SEM (cell line): ENCODE data around the genes CEP112, PSMD12, NOL11 and ABCA9.

GRCh38 chr17:65183647-65183975, 46.4 kb downstream of the RGS9 start:
- PRO-cap, result no peak

GRCh38 chr17:65472634-65473184, 88.7 kb downstream of the AXIN2 start:
- PRO-cap, result no peak

DNA sequence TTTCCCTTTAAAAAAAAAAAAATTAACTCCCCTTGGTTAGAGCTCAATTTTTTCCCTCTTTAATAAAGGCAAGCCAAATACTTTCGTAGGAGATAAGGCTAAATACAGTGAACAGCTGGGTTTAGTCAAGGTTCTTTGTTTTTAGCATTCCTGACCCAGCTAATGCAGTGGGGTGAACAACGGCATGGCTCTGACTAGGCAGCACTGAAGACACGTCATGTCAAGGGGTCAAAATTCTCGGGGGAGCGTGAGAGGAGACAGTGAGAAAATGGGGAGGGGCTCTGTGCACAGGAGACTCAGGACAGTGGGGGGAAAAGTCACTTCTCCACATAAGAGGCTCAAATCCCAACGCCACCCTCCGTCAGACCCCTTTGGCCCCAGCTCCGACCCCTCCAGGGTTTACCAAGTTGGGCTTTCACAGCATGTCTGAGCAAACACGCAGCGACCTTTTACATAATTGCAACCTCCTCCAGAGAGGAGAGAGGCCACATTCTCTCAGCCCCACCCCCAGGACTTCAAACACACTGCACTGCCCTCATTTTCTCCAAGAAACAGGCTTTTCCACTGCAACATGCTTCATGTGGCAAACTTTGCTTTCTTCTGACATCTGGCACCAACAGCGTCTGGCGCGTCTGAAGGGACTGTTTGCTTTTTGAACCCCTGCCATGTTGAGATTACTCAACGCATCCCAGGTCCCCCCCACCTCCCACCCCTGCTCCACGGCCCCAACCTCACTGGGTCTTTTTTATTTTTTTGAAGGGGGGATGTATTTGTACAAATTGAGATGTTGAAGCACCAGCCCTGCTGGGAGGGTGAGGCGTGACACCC, 30.0 kb downstream of the AXIN2 start:
- PRO-cap, result no peak

- PRO-cap, result no peak
Measured at GRCh38 chr17:66187162-66188031, 4.5 kb downstream of the CEP112 start.

DNA sequence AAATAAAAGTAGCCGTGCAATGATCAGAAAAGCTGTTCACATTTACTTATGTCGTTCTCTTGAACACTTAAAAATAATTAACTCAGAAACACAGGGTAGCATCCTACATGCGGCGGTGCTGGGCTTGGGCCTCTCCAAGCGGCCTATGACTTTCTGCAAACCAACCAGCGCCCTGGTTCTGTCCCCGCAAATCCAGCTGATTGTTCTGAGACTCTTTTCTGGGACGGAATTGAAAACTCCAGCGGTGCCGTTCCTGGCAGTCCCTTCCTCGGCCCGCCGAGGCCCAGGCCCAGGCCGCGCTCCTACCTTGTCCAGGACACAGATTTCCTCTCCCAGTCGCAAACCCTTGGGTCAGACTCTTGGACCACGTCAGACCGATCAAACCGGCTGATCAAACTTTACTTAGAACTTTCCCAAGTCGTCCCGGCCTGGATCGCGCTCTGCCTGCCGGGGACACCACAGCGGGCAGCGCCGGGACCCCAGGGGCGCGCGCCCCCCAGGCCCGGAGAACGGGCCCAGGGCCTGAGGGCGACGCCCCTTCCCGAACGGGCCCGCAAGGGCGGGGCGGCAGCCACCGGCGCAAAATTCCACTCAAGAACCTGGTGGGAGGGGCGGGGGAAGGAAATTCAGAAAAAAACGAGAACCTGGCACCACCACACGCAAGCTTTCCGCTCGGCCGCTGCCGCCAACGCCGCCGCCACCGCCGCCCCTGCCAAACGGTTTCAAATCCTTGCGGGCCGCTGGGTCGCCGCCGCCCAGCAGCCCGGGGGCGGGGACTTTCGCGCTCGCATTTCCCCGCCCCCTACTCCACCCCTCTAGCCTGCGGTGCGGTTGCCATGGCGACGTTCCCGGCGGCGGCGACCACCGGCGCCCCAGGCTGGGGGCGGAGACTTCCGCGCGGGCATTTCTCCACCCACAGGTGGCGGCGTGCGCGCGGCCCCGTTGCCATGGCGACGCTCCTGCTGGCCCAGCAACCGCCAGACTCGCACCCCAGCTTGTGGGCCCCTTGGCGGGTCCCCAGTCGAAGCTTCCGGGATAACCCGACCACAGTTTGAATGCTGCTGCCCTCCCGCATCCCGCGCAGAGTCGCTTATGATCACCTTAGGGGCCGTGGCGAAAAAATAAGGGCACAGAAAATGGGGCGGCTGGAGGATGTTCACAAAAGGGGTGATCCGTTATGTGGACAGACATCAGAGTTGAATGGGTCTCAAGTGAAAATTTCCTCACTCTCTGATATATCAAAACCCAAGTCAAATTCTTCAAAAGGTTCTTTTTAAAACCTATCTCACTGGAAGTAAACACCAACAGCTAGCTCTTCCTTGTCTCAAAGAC, at the start of gene CEP112:
CEP112 (minus strand) TSS at position 781 of the 1,332 bp plus-strand sequence.
- PRO-cap, result bidirectional peak, plus-strand start at position 1,020 of the sequence, minus-strand start at position 718 of the sequence

- PRO-cap, result no peak
Measured at GRCh38 chr17:66507534-66507893, 205.1 kb downstream of the PRKCA start.

- PRO-cap, result no peak
Measured at GRCh38 chr17:66541974-66542624, 239.7 kb downstream of the PRKCA start.

GRCh38 chr17:66610147-66610868, 224.6 kb upstream of the CACNG5 start:
- PRO-cap, result no peak

GRCh38 chr17:67056505-67056852, 12.1 kb downstream of the CACNG1 start:
- PRO-cap, result no peak

- PRO-cap, result no peak
Measured at GRCh38 chr17:67220567-67220886, 24.5 kb downstream of the HELZ start.

DNA sequence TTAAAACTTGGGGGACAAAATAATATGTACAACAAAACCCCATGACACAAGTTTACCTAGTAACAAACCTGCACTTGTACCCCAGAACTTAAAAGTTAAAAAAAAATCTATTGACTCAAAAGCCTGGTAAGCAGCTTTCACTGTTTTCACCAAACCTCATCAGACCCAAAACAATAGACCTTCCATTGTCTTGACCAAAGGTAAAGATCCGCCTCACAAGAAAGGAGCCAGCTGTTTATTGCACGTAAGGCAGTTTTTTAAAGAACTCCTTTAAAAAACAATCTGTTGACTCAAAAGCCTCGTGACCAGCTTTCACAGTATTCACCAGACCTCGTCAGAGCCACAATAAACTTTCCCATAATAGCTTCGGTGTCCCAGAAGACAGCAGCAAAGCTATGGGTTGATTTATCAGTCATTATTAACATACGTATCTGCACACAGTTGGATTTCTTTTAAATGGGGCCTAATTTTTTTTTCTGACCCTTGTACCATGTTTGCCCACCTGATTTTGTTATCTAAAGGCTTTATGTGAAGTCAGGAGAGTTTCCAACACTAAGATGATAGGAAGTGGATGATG, 17.4 kb upstream of the HELZ start:
- PRO-cap, result no peak

- PRO-cap, result no peak
Measured at GRCh38 chr17:67354856-67355499, 11.4 kb downstream of the PSMD12 start.

DNA sequence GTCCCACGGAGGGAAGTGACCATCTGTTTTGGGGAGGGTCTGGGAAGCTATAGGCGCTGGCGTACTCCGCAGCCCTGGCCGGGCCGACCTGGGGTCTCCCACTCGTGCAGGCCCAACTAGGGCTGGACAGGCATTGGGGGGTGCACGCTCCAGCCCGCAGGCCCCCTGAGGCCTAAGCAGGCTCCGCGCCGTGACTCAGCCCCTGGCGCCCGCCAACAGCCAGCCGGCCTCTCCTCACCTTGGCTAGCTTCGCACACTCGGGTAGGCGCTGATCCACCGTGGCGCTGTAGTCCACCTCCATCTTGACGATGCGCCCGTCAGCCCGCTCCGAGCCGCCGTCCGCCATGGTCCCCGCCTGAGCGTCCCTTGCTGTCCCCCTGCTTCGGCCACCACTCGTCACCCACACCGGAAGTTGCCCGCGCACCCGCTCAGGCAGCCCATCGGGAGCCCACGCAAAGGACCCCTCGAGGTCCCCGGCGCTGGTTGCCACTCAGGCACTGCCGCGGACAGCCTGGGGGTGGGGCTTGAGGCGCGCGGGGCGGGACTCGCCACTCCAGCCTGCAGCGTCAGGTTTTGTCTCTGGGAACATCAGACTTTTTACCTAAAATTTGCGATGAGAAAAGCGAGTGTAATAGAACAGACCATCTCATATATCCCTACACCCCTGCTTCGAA, at the start of gene PSMD12:
PSMD12 (minus strand) TSS at position 404 of the 674 bp plus-strand sequence.
- PRO-cap, result bidirectional peak, plus-strand start at position 264 of the sequence, minus-strand start at position 262 of the sequence; bidirectional peak, plus-strand start at position 551 of the sequence, minus-strand start at position 414 of the sequence

- PRO-cap, result bidirectional peak, plus-strand start at chr17:67717945, minus-strand start at chr17:67717679
Measured at GRCh38 chr17:67717553-67718074, at the start of gene NOL11. Gene NOL11 (plus strand): TSS chr17:67717936.

GRCh38 chr17:68273758-68274110, 17.2 kb downstream of the SLC16A6 start:
- PRO-cap, result no peak

GRCh38 chr17:68380954-68381503, 76.3 kb downstream of the WIPI1 start:
- PRO-cap, result no peak

DNA sequence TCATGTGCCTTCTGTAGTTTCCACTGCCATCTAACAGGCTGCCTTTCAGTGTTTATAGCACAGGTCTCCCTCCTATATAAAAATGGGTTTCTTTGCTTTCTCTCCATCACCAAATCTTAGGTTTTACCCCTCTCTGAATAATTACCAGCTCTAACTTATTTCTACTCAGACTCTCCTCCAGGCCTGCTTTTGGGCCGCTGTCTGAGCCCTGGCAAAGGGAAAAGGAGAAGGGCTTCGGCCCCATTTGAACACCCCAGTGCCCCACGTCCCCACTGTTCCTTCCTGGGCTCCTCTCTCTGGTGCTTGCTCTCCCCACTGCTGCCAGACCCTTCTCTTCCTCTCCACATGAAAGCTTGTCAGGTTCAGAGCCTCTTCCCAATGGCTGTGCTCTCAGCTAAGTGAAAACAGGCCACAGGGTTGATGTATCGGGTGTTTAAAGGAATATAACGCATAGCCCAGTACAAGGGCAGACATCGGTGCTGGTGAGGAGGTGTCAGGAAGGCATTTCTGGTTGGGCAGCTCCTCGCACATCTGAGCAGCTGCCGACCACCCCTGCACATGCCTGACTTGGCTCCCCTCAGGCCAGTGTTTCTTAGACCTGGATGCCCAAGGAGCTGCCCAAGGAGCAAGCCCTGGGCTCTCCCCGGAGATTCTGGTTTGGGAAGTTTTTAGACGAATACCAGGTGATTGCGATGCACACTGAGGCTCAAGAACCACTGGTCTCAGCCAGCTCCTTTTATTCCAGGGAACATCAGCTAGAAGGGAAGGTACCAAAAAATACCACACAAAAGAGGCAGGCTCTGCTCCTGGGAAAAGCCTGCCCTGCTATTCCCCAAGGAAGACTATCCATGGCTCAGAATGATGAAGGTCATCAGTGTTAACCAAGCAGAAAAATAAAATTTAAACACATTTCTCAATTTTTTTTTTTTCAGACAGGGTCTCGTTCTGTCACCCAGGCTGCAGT, 11.7 kb downstream of the WIPI1 start:
- PRO-cap, result no peak

GRCh38 chr17:68641554-68642315, 40.6 kb upstream of the FAM20A start:
- PRO-cap, result no peak

DNA sequence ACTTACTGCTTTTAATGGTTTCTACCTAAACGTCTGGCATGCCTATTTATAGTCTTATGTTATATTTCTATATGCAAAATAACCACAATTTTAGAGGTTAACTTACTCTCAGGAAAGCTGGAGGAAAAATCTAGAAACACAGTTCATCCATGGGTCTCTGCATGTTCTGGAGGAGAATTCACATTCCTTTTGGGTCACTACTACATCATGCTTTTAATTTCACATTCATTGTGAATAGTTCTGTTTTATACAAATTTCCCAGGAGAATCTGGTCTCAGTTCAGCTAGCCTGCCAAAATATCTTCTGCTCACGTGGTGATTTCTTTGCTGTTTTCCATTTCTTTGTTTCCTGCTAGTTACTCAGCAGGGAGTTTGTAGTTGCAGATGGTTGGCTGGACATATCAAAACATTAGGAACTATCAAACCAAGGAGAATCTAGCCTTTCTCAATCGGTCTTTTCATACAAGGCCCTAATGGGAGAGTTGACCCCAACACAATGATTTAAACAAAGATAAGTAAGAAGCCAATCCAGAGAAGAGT, at the start of gene ABCA9:
ABCA9 (minus strand) TSS at position 168 of the 539 bp plus-strand sequence.
- PRO-cap, result unidirectional peak, plus-strand start at position 389 of the sequence

GRCh38 chr17:69087690-69088382, 27.1 kb upstream of the ABCA9 start:
- PRO-cap, result no peak